ENCODE results near the gene WBP2NL.

DNA sequence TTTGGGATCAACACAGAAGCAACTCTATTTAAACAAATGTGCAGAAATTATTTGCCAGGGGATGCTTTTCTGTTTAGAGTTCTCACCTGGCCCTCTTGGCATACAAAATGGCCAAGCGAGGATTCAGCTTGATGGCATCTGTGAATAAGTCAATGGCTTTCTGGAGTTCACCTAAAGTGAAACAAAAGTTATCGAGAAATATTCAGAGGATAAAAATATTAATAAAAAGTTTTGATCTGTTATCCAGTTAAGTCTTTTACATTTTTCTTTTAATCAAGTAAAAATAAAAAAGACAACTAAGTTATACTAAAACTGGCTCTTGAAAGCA lies 16.5 kb upstream of the SLC25A17 start:
- PRO-cap: no peak

GRCh38 chr22:40877511-40877723 lies 15.5 kb upstream of the DNAJB7 start:
- PRO-cap: no peak

GRCh38 chr22:41238270-41238561 lies 2.5 kb downstream of the CHADL start:
- PRO-cap: no peak

GRCh38 chr22:41274166-41274883 lies 11.7 kb downstream of the RANGAP1 start:
- PRO-cap: no peak

DNA sequence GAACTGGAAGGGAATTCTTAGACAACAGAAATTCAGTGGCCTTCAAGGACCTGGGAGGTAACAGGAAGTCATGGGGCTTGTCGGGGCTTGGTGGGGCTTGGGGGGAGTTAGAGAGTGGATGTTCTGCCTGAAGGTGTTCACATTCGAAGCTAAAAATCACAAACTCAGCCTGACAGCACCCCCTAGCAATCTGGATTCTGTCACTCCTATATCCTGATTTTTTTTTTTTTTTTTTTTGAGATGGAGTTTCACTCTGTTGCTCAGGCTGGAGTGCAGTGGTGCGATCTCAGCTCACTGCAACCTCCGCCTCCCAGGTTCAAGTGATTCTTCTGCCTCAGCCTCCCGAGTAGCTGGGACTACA lies 2.7 kb upstream of the RANGAP1 start:
- PRO-cap: no peak

GRCh38 chr22:41380844-41381340 lies 850 bp upstream of the TEF start:
- PRO-cap: unidirectional peak, plus-strand start at chr22:41381090; bidirectional peak, plus-strand start at chr22:41381532, minus-strand start at chr22:41381281

GRCh38 chr22:41403606-41404398 lies 22.1 kb downstream of the TEF start:
- PRO-cap: no peak

DNA sequence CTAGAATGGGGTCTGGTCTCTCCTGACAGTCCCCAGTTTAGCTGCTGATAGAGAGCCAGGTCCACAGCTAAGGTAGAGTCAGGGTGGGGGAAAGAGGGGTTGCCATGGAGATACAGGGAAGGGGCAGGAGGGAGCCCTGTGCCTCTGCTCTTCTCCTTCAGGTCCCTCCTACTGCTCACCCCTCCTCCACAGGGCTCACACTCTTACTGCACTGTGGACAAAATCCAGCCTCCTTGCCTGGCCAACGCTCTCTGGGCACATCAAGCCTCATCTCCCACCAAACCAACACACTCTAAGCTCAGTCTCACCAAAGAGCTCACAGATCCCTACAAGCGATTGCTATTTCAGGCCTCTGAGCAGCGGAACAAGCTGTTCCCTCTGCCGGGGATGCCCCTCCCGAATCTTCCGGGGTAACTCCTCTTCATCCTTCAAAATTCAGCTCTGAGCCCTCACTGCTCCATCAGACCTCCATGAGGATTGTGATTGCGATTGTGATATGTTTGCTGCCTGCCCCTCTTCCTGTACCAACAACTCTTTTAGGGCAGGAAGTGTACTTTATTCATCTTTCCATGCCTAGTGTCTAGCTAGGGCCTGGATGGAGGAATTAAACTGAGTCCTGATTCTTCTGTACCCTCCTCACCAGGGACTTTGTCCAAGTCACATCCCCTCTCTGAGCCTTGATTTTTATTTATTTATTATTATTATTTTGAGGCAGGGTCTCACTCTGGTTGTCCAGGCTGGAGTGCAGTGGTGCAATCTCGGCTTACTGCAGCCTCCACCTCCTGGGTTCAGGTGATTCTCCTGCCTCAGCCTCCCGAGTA lies 29.9 kb downstream of the TEF start:
- PRO-cap: no peak

DNA sequence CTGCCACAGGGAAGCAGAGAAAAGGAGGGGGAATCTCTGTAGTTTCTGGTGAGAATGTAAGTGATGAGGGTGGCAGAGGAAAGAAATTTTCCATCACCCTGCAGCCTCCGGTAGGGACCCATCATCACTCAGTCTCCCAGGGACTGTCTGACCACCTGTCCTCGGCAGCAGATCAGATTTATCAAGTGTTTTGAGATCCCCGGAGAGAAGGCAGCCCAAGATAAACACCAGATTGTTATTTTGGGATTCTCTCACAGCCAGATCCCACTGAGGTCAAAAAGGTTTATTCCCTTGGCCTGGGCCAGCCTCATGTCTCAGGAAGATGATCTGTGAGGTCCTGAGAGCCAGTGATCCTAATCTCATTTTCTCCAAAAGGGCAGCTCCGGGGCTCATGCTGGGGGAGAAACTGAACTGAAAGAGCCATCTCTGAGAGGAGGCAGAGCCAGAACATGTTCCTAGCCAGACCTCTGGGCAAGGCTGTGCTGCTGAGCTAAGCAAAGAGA lies 7.8 kb downstream of the TOB2 start:
- PRO-cap: no peak

GRCh38 chr22:41444827-41445705 lies 1.5 kb downstream of the TOB2 start:
- PRO-cap: no peak

DNA sequence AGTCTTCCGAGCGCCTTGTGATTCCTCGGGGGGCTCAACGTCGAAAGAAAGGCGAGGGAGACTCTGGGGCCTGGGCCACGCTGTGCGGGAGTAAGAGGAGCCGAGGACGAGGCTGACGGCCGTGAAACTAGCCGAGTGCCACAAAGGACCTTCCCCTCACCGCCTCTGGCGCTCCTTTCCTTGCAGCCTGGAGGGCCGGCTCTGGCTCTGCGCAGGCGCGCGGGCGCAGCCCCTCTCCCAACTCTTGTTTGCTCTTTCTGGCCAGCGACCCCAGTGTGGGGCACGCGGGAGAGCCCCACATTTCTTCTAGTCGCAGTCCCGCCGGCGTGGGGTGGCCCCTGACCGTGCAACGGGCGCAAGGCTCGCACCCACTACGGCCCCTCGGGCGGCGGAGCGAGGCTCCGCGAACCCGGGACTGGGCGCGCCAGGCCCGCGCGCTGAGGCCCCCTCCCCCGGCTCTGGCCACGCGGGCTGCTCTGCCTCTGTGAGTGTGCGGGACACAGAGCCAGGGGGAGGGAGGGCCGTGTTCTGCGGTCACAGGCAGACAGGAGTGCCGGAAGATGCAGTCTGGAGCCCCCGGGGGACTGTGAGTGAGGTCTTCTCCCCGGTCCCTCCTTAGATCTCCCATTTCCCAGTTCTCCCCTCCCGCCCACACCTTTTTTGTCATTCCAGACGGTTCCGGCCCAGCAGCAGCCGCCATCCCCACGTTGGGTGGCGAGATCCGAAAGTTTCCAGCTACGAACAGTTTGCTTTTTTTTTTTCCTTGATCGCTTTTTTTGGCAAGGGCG lies 1.0 kb upstream of the TOB2 start:
- PRO-cap: bidirectional peak, plus-strand start at position 493 of the sequence, minus-strand start at position 460 of the sequence

GRCh38 chr22:41448235-41448978 lies 1.8 kb upstream of the TOB2 start:
- PRO-cap: unidirectional peak, minus-strand start at chr22:41448368; unidirectional peak, minus-strand start at chr22:41448549

DNA sequence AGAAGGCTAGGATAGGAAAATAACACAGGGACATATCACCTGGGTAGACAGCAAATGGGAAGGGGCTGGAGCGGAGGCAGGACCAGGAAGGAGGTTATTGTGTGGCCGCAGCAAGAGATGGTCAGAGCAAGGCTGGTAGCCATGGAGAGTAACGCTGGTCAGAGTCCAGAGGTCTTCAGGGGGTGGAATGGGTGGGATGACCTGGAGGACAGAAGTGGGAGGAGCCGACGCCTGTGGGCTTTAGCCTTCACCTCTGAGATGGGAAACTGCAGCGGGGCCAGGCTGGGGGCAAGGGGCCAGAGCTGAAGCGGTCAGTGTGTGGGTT lies 5.1 kb upstream of the POLR3H start:
- PRO-cap: no peak

DNA sequence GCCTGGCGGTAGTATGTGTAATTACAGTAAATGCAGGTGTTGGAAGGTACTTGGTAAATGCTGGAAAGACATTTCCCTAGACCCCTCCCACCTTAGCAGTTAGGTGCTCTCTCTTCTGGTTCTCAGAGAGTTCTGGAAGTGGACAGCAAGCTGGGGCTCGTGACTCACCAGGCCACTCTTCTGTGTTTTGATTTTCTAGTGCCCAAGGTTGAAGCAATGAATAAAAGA lies 27.6 kb downstream of the SNU13 start:
- PRO-cap: no peak

DNA sequence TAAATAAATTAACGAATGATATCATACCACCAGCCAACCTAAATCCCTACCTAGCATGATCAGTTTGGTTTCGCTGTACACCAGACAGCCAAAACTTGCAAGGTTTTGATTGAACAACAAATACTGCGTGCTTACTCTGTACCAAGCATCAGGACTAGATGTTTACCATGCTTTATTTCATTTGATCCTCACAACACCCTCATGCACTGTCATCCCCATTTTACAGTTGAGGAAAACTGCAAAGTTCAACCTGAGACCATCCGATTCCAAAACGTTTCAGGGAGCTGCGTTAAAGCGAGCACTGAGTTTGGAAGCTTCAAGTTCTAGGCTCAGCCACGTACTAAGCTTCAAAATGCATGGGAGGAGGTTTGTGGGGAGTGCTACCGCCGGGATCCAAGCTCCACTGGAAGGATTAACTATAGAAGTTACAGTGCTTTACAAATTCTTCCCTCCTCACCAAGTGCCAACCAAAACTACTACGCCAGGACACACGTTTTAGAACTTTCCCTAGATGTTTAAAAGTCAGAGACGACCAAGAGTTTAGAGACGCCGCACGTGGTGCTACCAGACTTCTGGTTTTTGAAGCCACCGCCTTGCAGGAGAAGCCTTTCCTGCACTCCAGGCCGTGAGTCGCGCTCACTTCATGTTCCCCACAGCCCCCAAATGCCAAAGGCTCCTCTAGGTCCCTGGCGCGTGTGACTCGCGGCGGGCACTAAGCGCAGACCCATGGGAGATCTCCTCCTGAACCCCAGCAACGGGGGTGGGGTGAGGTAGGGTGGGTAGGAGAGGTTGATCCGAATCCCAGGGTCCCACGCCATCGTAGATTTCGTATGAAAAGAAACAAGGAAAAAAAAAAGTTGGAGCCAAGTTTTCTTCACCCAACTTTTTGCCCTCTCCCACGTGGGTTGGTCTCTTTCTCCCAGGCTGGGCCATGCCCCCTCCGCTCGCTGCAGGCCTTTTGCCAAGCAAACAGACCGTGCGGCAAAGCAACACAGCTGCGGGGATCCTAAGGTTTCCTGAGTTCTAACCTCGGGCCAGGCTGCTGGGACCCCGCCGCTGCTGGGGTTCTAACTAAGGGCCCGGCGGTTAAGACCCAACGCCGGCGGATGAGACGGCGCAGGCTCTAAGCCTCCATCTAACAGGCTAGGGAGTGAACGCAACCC lies 699 bp downstream of the SNU13 start:
- PRO-cap: no peak

GRCh38 chr22:41746686-41746939 lies 47.3 kb downstream of the MEI1 start:
- PRO-cap: no peak

DNA sequence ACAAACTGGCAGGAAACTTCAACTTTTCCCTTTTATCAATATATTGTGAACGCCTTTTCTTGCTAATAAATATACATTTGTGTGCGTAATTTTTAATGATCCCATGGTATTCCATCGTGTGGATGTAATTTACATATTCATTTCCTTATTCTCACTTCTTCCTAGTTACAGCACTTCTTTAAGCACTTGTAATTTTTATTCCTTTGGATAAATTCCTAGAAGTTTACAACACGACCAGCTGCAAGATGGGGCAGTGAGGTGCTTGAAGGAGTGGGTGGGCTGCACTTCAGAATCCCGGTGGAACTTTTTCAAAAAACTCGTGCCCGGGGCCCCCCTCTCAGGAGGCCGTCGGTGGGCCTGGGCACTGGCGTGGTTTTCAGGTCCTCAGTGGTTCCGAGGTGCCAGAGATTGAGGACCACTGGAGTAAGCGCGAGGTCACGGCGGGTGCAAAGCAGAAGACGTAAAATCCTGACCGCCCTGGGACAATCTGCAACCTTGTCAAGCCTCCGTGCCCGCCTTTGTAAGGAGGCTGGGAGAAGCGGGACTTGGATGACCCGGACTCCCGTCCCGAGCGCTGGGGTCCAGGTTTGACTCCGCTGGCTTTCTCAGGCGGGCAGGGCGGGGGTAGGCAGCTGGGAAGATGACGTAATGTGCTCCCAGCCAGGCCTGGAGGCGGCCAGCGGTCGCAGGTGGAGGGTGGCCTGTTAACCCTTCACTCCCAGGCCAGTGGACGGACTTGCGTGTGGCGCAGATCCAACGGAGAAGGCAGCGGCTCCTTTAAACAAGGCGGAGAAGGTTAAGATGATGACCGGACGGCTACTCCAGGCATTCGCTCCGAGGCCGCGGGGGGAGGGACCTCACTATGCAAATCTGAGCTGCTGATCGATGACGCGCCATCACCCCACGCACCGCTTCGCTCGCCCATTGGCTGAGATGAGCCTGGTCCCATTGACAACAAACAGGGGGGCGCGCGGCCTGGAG lies 539 bp upstream of the SREBF2 start:
- PRO-cap: bidirectional peak, plus-strand start outside the sequence, minus-strand start at position 836 of the sequence

DNA sequence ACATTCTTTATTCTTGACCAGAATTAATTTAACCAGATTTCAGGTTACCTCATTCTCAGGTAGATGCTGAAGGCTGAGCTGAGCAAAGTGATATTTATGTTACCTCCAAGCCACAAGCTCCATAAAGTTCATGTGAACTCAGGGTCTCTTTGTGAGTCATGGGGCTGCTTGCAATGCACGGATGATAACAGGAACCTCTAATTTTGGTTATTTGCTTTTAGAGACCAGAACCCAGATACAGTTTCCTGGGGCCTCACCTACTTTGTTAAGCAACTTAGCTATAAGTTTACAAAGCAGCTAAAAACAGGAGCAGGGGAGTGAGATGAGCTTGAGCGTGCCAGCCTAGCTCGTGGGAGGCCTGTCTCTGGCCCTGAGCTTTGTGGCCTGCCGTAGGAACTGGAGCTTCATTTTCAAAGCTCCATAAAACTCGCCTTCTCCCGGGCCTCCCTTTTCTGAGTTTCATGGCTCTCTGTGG lies 29.2 kb downstream of the SREBF2 start:
- PRO-cap: no peak

DNA sequence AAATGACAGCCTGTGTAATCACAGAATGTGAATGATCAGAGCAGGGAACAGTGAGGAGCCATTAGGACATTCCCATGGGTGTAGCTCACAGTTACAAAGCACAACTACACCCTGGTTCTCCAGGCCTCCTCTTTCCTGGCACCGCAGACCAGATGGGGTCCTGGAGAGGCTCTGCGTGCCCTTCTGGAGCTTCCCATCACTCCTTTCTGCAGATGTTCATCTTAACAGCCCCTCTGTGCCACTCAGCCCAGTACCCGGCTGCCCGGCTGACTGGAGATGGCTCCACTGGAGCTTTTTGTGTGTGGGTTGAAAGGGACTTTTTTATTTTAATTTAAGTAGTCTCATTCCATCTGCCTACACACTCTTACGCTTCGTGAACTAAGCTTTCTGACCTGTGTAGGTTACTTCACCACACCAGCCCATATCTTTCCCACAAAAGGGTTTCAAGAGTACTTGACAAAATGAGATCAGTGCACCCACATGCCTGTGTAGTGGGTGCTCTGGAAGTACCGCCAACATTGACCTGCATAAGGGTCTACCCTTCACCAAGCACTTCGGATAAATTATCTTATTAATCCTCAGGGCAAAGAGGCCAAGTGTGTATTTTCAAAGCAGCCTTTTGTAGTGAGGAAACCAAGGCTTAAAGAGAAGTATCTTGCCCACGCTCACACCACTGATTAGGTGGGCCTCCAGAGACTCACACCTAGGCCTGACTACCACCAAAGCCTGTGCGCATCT lies 29.8 kb downstream of the SREBF2 start:
- PRO-cap: no peak

GRCh38 chr22:41998347-41999448 lies at the start of gene WBP2NL:
Gene WBP2NL (plus strand): TSS chr22:41998788.
- PRO-cap: unidirectional peak, plus-strand start at chr22:41998792

Measured in mesenteric fat pad (tissue), 1 donor.